Measurements from ENCODE around the genes AFF2, HSFX1, MTM1 and FATE1.

DNA sequence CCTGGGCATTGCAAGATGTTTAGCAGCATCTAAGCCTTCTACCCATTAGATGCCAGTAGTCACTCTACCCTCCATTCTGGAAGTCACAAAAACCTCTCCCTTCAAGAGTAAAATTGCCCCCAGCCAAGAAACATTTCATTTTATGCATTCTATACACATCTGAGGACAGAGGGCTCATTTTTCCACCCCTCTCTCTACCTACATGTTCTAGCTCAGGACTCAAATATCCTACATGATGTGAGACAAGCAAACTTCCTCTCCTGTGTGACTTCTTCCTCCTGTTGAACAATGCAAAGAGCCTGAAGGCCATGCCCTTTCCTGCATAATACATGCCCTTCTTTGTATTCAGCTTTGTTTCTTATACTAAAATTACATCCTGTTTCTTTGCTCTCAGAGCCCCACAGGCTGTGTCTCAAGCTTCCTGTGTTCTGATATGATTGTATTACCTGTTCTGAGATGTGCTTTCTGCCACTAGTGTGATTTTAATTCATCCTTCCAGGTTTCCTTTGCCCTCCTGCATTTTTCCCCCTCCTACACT lies 166.5 kb upstream of the AFF2 start:
- PRO-cap, result no peak

DNA sequence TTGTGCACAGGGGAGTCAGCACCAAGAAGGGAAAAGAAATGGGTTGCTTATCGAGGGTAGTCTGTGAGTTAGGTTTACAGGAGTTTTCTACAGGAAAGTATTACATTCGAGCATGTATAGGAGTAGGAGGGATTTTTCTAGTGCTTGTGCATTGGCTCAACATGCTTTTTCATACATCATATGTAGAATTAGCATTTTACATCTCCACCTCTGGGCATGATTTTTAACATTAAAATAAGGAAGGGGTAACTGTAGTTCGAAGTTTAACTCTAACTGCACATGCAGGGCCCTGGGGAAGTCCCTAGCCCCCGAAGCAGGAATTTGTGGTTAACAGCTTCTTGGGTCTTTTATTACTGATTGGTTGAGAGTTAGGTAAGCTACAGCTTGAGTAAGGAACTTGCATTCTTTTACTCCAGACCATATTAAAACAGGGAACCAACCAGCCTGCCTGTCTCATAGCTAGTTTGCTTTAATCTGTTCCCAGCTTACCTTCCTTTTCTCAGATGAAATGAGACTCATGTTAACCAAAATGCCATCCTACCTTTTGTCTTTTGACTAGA lies 119.9 kb upstream of the AFF2 start:
- PRO-cap, result no peak

- PRO-cap, result no peak
Measured at GRCh38 chrX:148500345-148500449, 220 bp upstream of the AFF2 start.

- PRO-cap, result no peak
Measured at GRCh38 chrX:148500450-148501620, at the start of gene AFF2. Gene AFF2 (plus strand): TSS chrX:148500617.

- PRO-cap, result no peak
Measured at GRCh38 chrX:149514122-149514615, 9.1 kb upstream of the IDS start.

DNA sequence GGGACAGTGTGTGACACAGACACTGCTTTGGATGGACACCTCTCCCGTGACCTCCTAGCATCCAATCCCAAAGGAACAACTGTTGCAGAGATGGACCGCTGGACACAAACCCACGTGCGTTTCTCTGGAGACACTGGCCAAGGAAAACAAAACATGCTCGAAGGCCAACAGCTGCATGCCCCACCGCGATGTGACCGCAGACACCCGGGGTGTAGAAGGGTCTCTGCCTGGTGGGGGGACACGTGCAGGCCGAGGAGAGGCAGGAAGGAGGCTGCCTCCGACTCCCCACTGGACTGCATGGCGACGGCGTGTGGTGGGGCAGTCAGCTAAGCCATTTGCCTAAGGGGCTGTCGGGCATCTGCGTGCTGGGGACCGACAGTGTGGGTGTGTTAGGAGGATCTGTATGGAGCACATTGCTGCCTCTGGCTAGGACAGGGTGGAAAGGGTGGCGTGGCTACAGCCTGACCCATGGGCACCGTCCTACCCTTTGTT lies at the start of gene HSFX1:
Gene HSFX1, plus strand, starts transcription at position 272 of the 492 bp plus-strand sequence.
- PRO-cap, result no peak

GRCh38 chrX:150546577-150547254 lies 21.7 kb upstream of the MTM1 start:
- PRO-cap, result no peak

- PRO-cap, result bidirectional peak, plus-strand start at chrX:150568637, minus-strand start at chrX:150568322; bidirectional peak, plus-strand start at chrX:150569266, minus-strand start at chrX:150568898; unidirectional peak, minus-strand start at chrX:150569330
Measured at GRCh38 chrX:150568440-150569645, at the start of gene MTM1. Gene MTM1 (plus strand): TSS chrX:150568621.

DNA sequence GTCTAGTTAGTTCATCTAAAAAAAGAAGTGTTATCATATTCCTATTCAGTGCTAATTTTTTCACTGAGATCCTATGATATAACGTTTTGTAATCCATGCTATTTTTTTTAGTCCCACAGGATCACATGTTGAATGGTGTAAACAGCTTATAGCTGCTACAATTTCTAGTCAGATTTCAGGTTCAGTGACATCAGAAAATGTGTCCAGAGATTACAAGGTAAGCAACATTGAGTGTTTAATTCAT lies 5.8 kb downstream of the MTMR1 start:
- PRO-cap, result no peak

- PRO-cap, result no peak
Measured at GRCh38 chrX:150967696-150968211, 15.4 kb upstream of the HMGB3 start.

DNA sequence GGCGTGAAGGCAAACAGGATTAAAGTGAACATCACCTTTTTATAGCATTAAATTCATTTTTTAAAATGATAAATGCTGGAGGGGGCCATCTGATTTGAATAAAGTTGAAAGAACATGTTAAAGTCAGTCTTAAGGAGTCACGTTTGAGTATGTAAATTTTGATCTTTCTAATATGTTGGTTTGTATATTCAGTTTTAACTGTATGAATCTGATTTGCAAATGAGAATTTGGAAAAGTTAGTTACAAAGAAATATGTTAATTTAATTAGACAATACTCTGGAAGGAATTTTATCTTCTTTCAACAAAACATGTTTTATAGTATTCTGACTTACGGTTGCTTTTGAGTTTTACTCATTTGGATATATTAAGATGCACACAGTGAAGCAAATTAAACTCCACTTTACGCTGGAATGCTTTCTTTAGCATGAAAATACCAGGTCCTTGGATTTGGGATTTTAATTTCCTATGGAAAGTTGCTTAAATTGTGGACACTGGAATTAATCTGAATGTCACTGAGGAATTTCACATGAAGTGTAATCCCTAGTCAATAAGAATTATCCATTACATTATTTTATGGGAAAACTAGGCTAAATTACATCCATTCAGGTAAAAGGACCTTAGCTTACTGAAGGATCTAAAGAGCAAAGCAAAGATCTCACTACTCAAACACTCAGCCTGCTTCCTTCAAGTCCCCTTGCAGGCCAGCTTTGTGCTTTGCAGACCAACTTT lies 8.2 kb downstream of the VMA21 start:
- PRO-cap, result no peak

DNA sequence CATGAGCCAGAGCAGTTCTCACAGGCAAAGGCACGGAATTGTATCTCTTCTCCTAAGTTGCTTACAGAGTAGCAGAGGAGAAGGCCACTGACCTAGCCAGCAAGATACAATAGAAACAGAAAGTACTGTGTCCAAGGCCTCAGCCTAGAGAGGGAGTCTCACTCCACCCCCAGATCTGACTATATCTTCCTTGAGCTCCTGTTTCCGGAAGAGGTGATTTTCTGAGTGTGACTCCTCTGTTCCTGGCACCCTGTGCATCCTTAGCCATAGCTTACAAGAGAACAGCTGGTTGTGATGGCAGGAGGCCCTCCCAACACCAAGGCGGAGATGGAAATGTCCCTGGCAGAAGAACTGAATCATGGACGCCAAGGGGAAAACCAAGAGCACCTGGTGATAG lies at the start of gene FATE1:
Gene FATE1, plus strand, starts transcription at position 210 of the 397 bp plus-strand sequence.
- PRO-cap, result no peak

DNA sequence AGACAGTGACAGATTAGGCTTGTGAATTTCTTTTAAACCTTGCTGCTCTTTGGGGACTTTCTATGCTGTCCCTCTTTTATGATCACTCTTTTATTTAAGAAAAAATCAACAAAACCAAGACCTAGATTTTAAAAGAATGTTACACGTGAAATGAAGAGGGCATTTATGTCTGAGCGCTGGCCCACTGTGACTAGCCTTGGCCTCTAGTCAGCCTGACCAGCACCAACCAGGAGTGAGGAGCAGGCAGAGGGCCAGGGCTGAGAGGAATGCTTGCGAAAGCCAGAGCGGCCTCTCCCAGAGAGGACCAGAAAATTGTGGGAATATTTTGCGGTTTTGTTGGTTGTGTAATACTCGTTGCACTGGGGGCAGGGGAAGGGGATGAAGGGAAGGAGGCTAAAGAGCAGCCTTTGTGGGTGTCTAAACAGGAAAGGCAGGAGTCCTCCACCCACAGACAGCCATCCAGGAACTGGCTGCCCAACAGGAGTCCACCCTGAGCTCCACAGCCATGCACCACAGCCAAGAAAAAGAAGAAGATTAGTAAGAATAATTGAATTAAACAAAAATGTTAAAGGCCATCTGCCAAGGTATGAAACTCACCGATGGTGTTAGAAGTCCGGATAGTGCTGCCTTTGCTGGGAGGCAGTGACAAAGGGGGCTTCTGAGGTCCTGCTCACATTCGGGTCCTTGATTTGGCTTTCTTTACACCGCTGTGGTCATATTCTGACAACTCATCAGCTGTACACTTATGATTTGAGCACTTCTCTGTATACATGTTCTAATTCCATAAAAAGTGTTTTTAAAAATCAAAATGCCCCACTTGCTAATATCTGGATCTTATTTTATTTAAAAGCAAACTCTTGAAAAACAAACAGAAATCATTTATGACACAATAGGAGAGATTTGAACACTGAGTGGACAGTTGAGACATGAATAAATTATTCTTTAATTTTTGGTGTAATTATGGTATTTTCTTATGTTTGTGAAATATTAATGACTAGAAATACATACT lies 3.6 kb downstream of the GABRE start:
- PRO-cap, result no peak

DNA sequence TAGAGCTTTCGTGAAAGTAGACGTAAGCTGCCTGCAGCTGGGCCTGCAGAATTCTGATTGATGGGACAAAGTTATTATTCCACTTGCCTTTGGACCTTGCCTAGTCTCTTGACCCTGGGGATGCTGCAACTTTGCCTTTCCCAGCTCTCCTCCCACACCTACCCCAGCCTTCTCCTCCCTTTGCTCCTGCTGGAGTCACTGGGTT lies 11.3 kb upstream of the GABRE start:
- PRO-cap, result no peak

GRCh38 chrX:152156885-152157698 lies 18.7 kb upstream of the MAGEA10 start:
- PRO-cap, result no peak

- PRO-cap, result bidirectional peak, plus-strand start at chrX:153032896, minus-strand start at chrX:153032709
Measured at GRCh38 chrX:153032198-153033497, 23.6 kb upstream of the PNMA3 start.

- PRO-cap, result no peak
Measured at GRCh38 chrX:153245519-153245975, 20.4 kb upstream of the PWWP4 start.

DNA sequence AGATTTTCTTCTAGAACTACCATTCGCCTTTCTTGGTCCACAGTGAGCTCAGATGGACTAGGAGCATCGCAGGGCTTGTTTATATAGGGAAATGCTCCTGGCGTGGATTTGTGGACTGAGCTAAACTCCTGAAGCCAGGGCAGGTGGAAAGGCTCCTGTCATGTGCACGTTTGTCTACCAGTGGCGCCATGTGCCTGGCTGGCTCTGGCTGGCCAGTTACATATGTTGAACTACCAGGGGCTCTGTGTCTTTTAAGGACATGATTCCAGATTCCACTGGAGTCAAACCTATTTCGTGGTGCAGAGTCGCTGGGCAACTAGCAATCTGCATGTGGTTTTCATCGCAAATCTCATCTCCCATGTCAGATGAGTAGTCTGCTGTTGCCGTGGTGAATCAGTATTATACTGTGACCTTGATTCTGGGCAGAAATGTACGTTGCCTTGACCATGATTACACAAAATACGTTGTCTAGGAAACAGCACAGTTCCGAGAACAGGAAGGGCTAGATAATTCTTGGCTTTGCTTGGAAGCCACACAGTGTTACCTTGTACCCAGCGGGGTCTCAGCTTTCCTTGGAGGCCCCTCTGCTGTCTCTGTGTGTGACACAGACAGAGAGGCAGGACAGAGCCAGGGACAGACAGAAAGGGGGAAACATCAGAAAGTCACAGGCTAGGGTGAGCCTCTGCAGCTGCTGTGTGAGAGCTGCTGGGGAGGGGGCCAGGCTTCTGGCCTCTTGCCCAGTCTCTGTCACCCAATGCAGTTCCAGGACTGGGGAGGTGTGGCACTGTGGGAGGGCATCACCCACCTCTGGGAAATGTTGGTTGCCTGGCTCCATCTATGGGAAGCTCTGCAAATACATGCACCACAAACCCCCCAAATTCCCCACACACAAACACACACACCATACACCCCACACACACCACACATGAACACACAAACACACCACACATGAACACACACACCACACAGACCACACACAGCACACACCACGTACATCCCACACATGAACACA lies 19.2 kb downstream of the PNMA6E start:
- PRO-cap, result no peak

- PRO-cap, result no peak
Measured at GRCh38 chrX:153622640-153623410, 23.9 kb upstream of the CCNQ start.

- PRO-cap, result no peak
Measured at GRCh38 chrX:153626854-153627320, 20.1 kb upstream of the DUSP9 start.

Measured in sciatic nerve (tissue), 1 donor.